ENCODE measurements around the gene ADGRB3.

- RRBS, 2 experiments, result no CpG with 5 or more reads among the region's 4 CpGs
Observed at GRCh38 chr6:63448337-63448677, 124.0 kb upstream of the PTP4A1 start.

GRCh38 chr6:63465796-63466218, 106.5 kb upstream of the PTP4A1 start:
- RRBS, 2 experiments, result no CpG with 5 or more reads among the region's 2 CpGs

- RRBS, 2 experiments, result no CpG with 5 or more reads among the region's 1 CpG
Observed at GRCh38 chr6:63565348-63565978, 6.8 kb upstream of the PTP4A1 start.

GRCh38 chr6:63574329-63574824, 2.1 kb downstream of the PTP4A1 start:
- RRBS, 2 experiments, result no CpG with 5 or more reads among the region's 5 CpGs

- RRBS, 2 experiments, result no CpG with 5 or more reads among the region's 13 CpGs
Observed at GRCh38 chr6:63598552-63599143, 26.4 kb downstream of the PTP4A1 start.

- RRBS, 2 experiments, result no CpG with 5 or more reads among the region's 1 CpG
Observed at GRCh38 chr6:63677301-63677850, 41.8 kb downstream of the PHF3 start.

GRCh38 chr6:63691579-63692177, 56.1 kb downstream of the PHF3 start:
- RRBS, 2 experiments, result no CpG with 5 or more reads among the region's 3 CpGs

DNA sequence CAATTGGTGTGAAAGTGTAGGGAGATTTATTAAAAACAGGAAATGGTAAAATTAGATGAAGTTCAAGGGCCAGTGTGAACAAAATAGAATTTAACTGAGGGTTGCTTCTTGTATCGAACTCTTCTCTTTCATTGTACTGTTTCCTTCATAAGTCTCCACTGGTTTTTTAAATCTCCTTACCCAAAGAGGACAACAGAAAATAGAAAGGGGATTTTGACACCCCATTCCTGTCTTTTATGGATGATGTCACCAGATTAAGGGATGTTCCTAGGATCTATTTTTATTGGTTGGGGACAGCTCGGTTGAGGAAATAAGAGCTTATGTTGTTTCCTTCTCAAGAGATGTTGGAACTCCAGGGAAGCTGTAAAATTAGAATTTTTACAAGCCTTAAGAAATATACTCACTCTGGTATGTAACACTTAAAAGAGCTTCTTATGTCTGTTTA, 171.4 kb downstream of the PHF3 start:
- RRBS, 2 experiments, result no CpG with 5 or more reads among the region's 2 CpGs

DNA sequence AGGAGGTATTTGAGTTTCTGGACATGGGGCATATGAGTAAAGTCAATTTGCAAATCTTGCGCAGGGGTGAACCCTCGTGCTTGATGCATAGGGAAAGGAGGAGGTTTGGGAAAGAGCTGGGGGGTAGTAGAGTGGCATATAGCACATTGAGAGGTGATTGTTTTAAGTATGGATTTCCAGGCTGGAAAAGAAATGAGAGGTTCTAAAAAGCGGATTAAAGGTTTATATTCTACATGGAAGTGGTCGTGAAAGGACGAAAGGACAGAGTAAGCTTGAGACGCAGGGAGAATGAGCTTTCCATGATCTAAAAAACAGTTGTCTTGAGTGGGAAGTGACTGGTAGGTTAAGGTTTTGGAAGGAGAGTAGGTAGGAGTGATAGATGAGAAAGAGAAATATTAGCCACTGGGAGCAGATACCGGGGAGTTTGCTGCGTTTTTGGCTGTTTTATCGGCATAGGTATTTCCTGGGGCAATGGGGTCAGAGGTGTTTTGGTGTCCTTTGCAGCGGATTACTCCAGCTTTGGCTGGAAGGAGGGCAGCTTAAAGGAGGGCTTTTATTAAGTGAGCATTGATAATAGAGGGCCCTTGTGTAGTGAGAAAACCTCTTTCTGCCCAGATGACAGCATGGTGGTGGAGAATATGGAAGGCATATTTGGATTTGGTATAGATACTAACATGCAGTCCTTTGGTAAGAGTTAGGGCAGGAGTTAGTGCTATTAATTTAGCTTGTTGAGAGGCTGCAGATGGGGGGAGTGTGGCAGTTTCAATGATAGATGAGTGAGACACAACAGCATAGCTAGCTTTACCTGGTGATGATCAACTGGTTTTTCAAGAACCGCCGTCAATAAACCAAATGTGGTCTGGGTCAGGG, 750.5 kb upstream of the ADGRB3 start:
- RRBS, 2 experiments, result no CpG with 5 or more reads among the region's 12 CpGs

GRCh38 chr6:67888971-67890144, 745.7 kb upstream of the ADGRB3 start:
- RRBS, 2 experiments, result 75 to 80% methylated on average over 9 of the region's 19 CpGs

DNA sequence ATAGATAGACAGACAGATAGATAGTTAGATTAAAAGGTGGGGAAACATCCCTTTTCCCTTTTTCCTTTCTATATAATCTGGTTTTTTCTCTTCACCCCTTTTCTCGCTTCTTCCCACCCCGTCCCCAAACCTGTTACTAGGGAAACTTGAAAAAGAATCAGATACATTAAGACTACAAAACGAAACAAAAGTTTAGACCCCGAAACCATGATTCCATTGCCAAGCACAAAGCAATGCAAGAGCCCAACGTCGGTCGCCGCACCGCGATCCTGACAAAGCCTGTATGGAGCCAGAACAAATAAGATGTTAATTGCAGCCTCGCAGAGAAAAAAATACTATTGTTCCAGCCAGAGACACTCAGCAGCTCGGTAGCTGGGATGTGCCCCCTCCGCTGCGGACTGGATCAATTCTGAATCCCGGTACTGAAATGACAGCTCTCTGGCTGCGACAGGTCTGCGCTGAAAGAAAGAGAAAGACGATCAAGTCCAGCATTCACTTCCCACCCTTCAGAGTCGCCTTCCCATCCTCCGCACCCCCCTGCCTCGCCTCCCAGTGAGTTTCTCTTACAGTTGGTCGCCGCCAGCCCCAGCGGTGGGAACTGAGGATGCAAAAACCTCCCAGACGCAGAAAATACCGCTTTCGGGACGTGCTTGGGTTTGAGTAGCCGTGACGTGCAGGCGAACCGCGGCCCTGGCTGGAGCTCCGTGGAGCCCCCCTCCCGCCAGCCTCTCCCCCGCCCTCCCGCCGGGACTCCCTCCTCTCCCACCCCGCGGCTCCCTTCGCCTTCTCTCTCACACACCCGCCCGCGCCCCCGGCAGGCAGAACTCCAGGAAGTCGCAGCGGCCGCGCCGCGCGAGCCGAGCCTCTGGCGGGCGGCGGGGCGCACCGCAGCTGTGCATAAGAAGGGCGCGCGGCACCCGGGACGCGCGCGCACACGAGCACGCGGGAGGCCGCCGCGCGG, 535 bp upstream of the ADGRB3 start:
- RRBS, 2 experiments, result 12 to 17% methylated on average over 28 of the region's 73 CpGs

DNA sequence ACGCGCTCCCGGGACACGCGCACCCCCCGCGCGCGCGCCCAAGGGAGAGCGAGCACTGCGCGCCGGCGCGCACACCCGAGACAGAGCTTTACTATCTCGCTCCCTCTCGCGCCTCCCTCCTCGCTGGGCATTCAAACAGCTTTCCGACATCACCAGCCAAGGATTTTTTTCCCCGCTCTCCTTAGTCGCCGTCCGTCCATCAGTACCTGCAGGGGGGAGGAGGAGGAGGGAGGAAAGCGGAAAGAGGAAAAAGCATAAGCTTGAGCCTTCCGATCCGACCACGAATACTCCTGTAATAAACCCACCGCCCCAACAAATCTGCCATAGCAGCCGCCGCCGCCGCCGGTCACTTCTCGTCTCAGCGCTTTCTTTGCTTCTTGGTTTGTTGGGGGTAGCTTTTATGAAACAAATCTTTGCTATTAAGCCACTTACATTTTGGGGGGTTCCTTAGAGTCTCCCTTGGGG, at the start of gene ADGRB3:
Gene ADGRB3 (plus strand): TSS at position 55 of the 465 bp plus-strand sequence.
- RRBS, 2 experiments, result 1 to 6% methylated on average over 14 of the region's 38 CpGs

DNA sequence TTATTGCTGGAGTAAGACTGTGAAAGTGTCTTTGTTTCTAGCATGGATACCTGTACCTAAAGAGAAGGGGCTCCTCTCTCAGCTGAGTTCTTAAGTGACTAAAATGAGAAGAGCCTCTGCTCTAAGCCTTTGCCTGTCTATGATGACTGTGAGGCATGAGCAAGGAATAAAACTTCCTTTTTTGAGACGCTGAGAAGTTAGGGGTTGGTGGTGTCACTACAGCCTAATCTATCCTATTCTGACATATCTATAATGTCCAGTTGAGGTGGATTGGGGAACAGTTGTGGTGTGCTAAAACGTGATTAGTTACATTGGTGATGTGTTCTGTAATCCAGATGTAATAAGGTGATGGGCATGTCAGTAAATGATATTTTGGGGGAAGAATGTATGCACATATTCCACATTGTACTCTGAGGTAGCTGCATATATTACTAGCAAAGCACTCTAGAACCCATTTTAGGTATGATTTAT, 18.0 kb downstream of the ADGRB3 start:
- RRBS, 2 experiments, result no CpG with 5 or more reads among the region's 2 CpGs

DNA sequence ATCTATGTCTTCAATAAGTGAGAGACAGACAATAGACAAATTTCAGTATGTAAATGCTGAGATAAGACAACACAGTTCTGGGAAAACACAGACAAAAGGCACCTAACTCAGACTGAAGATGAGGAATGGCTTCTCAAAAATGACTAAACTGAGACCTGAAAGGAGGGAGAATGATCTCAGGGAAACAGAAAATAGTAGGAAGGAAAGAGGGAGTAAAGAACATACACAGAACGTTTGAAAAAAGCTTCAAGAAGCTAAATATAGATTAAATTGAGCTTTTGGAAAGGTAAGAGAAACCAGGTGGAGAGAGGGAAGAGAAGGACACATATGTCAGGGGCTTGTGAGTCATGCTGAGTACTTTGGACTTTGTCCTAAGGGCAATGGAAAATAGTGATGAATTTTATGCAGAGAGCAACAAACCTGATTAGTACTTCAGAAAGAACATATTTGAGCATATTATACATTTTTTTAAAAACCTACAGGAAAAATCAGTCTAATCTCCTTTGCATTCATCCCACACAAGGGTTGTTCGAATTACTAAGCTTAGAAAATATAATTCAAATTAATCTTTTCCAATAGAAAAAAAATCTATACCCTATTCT, 16.0 kb downstream of the LMBRD1 start:
- RRBS, 2 experiments, result no CpG with 5 or more reads among the region's 2 CpGs

DNA sequence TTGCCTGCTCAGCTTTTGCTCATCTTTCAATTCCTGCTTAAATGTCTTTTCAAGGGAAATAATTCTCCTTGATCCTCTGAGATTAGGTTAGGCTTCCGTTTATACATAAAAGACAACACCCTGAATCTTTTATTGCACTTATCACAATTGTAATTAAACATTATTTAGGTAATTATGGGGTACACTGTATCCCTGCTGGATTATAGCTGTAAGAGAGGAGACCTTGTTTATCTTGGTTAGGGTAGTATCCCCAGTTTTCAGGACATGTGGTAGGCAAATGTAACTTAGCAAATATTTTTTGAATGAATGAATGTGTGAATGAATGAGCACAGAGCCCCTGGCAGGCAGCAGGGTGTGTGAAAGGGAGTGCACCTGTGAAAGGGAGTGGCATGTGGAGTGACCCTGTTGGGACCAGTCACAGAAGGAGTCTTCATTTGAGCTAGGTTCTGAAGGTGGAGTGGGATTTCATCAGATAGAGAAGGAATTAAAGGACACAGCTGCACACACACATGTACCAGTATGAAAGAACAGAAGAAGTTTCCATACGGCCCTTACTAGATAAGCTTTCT, 4.8 kb downstream of the SMAP1 start:
- RRBS, 2 experiments, result no CpG with 5 or more reads among the region's 2 CpGs

GRCh38 chr6:70864376-70864768, 92.5 kb downstream of the B3GAT2 start:
- RRBS, 2 experiments, result no CpG with 5 or more reads among the region's 3 CpGs

DNA sequence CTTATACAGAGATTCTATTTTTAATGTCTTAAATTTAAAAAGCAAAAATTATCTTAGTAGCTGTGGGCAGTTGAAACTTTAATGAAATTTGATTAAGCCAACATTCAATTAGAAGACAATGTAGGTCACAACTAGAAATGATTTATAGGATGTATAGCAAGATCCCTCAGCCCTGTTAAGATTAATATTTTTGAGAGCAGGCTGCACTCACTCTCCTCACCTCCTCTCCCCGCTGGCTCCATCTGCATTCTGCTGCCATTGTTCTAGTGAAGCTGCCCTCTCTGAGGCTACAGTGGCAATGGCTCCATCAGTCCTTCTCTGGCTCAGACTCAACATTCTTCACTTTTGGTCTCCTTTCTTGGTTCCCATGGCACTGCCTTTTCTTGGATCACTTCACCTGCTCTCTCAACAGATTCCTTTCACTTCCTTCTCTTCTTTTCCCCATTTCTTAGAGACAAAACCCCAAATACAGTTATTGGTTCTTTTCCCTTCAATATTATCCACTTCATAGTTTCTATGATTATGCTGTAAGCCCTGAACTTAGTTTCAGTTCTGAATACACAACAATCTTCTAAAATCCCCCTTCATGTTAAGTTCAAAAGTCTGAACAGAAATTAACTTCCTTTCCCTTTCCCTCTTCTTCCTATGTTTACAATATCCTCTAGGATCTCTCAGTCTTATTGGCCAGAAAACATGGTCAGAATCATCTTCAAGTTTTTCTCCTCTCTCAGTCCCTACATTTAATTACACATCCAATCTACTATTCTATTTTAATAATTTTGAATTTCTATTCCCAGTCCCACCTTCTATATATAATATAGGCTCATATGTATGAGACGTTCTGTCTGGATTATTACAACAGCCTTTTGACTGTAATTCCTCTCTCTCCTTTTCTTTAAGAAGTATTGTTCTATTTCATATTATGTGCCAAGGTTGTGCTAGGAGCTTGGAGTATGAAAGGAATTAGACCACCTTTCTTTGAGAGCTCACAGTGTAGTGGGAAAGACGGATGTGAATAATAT, 57.7 kb downstream of the OGFRL1 start:
- RRBS, 2 experiments, result no CpG with 5 or more reads among the region's 3 CpGs

- RRBS, 2 experiments, result no CpG with 5 or more reads among the region's 1 CpG
Observed at GRCh38 chr6:71375559-71376249, 87.1 kb downstream of the OGFRL1 start.

- RRBS, 2 experiments, result no CpG with 5 or more reads among the region's 4 CpGs
Observed at GRCh38 chr6:71473767-71474458, 185.3 kb downstream of the OGFRL1 start.

DNA sequence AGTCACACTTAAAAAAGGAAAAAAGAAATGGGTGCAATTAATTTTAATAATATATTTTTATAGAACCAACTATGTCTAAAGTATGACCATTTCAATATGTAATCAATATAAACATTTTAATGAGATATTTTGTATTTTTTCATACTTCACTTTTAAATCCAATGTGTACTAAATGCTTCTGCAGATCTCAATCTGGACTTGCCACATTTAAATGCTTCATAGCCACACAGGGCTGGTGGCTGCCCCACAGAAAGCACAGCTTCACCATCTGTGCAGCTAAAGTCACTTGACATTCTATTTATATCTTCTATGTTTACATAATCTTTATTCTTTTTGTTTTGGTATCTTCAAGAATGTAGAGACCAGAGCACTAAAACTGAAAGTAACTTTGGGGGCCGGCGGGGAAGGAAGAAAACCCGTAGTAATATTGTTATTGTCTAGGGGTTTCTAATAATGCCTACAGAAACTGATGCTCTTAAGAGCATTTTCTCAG, 207.3 kb downstream of the OGFRL1 start:
- RRBS, 2 experiments, result no CpG with 5 or more reads among the region's 3 CpGs